ENCODE measurements around the genes ENPP5, MEP1A and TNFRSF21.

DNA sequence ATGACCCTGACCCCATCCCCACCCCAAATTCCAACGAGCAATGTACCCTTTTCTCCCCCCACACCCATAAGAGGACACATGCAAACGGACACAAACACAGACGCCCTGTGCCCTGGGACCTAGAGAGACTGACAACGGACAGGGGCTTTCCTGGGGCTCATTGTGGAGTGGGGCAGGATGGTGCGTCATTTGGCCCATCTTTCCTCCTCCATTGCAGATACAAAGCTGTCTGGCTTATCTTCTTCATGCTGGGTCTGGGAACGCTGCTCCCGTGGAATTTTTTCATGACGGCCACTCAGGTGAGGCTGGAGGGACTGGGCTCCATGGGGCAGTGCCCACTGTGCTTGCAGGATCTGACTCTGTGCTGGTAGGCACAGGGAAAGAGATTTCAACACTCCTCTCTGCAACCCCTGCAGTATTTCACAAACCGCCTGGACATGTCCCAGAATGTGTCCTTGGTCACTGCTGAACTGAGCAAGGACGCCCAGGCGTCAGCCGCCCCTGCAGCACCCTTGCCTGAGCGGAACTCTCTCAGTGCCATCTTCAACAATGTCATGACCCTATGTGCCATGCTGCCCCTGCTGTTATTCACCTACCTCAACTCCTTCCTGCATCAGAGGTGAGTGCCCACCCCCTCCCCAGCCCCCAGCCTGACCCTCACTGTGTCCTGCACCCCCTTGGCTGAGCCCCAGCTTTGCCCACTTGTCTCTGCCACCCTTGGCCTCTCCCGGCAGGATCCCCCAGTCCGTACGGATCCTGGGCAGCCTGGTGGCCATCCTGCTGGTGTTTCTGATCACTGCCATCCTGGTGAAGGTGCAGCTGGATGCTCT is 6.0 kb downstream of the SLC29A1 start:
- PRO-cap, result no peak

DNA sequence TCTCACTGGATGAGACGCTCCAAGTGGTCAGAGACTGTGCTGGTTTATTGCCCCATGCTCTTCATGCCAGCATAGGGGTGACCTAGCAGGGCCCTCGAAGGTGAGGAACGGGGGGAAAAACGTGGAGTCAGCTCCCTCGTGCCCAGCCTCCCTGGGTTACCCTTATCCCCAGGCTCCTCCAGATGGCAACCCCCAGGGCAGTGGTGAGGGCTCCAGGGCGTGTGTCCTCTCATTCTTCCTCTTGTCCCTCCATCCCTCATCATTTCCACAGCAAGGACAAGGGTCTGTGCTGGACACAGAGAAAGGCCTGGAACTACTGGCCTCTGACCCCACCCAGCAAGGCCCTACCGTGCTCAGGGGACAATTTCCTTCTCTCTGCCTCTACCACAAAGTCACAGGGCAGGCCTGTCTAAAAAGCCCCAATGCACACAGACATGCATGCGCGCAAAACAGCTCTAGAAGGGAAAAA is 923 bp upstream of the SLC35B2 start:
- PRO-cap, result no peak

DNA sequence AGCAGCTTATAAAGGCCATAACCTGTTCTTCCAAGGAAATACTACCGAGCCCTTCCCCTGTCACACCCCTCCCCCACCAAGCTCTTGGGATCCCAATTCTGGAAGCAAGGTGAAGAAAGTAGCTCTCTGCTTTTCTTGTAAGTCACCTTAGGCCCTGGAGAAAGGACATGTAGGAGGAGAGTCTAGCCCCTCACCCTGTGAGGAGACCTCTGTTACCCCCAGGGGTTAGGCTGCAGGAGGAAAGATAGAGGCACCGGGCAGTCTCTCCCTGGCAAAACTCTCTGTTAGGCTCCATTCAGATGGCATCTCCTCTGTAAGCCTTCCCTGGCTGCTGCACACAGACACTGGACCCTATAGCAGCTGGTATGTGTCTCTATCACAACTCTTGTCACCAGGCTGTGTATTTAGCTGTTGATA is 3.4 kb downstream of the NFKBIE start:
- PRO-cap, result no peak

DNA sequence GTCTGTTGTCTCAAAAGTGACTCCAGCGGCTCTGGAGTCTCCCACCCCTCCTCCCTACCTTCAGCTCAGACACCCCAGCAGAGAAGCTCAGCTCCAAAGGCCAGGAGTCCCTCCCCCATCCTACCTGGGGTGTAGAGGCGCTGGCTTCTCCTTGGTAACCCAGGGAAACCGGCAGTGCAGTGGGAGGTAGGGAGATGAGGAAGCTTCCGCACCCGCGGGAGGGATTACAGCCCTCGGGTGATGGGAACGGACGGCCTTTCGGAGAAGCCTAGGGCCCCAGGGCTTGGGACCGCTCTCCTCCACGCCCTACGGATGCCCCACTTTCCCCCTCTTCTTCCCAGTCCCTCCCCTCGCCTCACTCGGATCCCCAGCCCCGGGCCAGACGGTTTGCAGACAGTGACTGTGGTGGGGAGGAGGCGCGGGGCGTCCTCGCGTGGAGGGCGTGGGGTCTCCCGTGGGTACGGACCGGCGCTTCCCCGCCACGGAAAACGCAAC is 424 bp downstream of the TCTE1 start:
- PRO-cap, result no peak

DNA sequence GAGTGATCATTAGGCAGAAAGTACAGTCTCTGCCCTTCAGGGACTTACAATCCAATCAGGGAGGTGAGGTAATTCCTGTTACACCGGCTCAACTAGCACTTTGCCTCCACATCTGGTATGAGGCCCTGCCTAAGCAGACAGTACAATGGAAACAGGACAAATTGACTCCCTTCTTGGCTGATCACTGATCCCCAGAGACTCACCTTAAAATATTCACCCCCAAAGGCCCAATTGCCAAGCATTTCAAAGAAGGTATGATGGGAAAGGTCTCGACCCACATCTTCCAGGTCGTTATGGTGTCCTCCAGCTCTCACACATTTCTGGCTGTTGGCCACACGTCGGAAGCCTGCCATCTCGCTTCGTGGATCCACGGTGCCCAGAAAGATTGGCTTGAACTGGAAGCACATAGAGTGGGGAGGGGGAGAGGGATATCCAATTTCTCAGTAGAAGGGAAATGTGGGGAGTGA is 1.2 kb downstream of the AARS2 start:
- PRO-cap, result no peak

DNA sequence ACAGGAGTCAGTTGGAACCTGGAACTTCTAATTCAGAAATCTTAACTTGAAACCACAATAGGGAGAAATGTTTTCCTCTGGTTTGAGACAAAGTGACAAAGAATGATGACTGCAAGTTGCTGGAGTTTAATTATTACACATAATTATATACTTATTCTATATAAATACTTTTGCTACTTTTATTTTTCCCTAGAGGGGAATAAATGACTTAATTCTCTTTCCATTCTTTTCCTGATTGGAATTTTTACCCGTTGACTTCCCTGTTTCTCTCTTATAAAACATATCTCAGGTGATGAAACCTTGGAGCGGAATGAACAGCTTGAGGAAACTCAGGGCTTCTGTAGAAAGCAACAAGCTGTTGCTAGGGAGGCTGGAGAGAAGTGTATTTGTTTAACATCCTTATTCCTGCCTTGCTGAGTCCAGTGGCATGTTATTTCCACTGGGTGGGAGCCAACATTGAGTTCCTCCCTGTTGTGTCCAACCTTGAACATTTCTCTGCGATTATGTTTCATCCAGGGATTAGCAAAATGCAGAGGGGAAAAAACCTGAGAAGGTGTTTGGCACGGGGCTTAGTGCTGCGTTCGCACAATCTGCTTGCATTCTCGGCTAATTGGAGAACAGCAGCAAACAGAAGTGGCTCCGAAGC is 412.5 kb downstream of the CDC5L start:
- PRO-cap, result no peak

GRCh38 chr6:45421389-45421813 is 43.7 kb upstream of the SUPT3H start:
- PRO-cap, result bidirectional peak, plus-strand start at chr6:45421760, minus-strand start at chr6:45421737

- PRO-cap, result no peak
Measured at GRCh38 chr6:46130547-46130710, 640 bp downstream of the ENPP4 start.

DNA sequence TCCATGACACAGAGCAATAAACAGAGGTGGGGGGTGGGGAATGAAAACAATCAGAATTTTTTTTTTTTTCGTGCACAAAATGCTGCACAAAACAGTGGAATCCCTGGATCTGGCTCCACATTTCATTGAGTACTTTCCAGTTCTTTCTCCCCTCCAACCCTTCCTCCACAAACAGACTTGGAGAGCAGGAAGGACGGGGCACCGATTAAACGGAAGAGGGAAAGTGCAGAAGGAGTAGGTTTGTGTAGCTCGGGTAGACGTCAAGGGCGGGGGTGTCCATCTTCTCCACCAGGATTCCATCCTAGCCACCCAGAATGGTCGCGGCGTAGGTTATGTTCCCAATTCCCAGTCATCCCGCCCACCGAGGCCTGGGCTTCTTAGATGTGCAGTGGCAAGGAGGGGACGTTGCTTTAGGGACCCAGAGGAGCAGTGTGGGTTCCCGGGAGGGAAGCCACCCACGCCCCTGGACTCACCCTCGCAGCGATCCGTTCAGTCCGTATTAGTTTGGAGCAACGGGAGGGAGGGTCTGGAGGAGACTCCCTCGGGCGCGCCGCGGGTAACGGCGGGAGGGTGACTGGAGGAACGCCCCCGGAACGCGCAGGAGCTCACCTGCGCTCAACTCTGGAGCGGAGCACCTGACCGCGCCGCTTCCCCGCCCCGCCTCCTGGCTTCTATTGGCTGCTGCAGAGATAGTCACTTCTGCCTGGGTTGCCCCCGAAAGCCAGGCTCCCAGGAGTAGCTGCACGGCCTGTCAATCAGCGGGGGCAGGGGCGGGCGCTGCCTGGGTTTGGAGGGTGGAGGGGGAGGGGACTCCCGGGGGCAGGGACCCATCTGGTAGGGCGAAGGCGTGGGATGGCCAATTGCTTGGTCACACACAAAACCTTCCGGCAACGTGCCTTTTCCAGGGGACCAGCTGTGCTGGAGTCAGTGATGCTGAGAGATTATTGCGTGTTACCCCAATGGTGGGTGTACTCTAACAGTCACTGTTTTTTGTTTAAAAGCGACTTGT is at the start of gene ENPP5:
ENPP5 (minus strand) TSS at position 646 of the 1,009 bp plus-strand sequence.
- PRO-cap, result bidirectional peak, plus-strand start at position 797 of the sequence, minus-strand start at position 666 of the sequence

DNA sequence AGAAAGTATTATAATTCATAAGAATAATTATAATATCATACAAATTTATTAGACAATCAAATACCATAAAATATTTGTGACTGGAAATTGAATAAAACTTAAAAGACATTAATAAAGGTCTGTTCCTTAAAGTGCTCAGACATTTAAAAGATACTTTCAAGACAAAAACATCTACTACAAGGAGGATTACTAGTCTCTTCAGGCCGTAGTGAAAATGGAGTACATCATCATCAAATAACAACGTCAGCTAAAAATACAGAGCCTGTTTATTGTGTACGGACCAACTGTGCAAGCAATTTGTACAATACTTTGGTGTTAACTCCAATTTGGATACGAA is 940 bp downstream of the CYP39A1 start:
- PRO-cap, result no peak

GRCh38 chr6:46661799-46662587 is 9.2 kb downstream of the SLC25A27 start:
- PRO-cap, result no peak

DNA sequence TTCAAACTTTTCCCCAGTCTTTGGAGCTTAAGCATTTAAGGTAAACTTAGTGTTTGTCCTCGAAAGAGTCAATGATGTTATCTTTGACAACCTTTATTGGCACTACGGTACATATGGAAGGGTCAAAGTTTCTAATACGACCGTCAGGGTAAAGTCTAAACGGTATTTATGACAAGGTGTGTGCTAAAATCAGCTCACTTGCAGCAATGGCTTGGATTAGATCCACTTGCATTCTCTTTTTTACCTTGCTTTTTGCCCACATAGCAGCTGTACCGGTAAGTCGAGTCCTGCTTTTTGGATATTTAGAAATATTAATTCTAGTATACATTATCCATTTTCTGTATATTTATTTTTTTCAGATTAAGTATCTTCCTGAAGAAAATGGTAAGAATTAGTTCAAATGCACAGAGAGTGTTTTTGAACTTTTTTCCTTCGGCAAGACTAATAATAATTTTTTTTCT is at the start of gene MEP1A:
MEP1A (plus strand) TSS at position 197 of the 461 bp plus-strand sequence.
- PRO-cap, result no peak

GRCh38 chr6:46903241-46903691 is 18.5 kb downstream of the ADGRF5 start:
- PRO-cap, result unidirectional peak, minus-strand start at chr6:46903333

GRCh38 chr6:46909232-46909871 is 12.4 kb downstream of the ADGRF5 start:
- PRO-cap, result unidirectional peak, minus-strand start at chr6:46909434

DNA sequence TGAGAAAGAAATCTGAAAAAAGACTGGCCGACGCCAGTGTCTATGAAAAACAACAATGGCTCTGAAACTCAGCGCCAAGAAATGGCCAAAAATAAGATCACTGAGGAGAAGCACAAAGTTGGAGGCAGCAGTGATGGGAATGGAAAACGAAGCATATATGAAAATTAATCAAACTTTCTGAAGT is 11.1 kb upstream of the ADGRF5 start:
- PRO-cap, result no peak

DNA sequence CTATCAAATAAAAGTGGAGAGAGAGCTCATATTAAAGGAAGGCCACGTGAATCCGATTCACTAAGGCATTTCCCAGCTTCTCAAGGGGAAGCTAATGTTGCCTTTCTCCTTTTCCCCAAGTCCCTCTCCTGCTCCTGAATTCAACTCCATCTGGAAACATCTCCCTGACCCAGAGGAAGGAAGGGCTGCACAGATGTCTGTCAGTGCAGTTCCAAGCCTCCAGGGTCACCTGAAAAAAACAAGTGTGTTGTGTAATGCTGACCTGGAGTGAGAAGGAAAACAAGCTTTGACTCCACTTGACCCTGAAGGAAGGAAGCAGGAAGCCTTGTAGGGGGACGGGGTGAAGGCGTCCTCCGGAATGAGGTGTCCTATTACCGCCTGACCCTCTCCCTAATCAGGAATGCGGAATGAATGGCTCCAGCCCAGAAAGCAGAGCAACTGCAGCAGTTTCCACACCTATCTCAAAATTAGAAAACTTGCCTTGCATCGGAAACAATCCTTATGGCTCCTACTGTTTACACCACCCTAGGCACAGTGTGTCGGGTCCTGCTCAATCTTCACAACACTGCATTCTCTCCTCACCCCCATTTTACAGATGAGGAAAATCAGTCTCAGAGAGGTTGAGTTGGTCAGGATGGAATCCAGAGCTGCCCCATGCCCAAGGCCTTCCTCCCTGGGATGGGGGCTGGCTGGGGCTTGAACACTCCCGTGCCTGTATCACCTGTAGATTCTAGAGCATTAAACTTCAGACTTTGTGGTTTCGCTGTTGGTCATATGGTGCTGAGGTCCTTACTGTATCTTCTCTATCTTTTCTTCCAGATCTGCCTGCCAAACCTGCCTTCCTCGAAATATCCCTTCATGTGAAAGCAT is 14.1 kb upstream of the ADGRF5 start:
- PRO-cap, result no peak

- PRO-cap, result no peak
Measured at GRCh38 chr6:47034770-47035389, 7.3 kb downstream of the ADGRF1 start.

- PRO-cap, result no peak
Measured at GRCh38 chr6:47188410-47189075, 121.2 kb downstream of the TNFRSF21 start.

GRCh38 chr6:47197957-47198603 is 111.6 kb downstream of the TNFRSF21 start:
- PRO-cap, result no peak

DNA sequence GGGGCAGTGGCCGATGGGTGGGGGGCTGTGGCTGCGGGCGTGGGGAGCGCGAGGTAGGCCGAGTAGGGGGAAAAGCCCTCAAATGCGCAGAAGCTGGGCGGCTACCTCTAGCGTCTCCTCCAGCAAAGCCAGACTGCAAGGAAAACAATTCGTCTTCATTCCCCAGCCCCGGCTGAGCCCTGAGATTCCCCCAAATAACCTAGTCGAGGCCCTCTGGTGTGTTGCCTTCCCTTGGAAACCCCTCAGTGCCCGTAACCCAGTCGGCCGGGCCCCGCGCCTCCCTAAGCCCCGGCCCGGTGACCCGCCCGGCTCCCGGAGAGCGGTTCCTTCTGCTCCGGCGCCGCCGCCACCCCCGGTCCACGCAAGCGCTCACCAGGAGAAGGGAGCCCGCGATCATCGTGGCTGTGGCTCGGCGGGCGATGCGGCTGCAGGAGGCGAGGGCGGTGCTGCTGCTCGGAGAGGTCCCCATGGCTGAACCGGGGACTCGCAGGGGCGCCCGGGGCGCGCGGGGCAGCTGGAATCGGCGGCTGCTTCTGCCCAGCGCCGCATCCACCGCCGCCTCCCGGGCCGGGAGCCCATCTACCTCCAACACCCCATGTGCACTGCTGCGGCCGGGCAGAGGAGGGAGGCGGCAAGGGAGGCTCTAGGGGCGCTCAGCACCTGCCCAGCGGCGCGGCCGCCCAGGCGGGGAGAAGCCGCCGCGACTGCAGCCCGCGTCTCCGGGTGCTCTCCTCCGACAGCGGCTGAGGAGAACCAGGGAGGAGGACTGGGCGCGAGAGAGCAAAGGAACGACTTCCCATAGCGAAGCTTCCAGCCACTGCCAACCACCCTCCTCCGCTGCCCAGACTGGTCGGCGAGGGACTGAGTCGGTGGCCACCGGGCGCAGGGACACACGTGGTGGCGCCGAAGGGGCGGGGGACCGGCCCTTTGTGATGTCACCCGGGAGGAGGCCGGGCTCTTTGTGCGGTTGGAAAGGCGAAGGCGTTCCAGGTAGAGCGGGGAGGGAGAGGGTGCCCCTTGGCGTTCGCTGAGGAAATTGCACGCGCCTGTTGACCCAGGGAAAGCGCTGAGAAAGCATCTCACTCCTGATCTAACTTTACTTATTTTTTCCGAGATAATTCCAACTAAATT is at the start of gene TNFRSF21:
TNFRSF21 (minus strand) TSS at position 863 of the 1,131 bp plus-strand sequence.
- PRO-cap, result bidirectional peak, plus-strand start at position 327 of the sequence, minus-strand start at position 244 of the sequence; unidirectional peak, minus-strand start at position 863 of the sequence